ENCODE measurements around a stretch of chr15.

DNA sequence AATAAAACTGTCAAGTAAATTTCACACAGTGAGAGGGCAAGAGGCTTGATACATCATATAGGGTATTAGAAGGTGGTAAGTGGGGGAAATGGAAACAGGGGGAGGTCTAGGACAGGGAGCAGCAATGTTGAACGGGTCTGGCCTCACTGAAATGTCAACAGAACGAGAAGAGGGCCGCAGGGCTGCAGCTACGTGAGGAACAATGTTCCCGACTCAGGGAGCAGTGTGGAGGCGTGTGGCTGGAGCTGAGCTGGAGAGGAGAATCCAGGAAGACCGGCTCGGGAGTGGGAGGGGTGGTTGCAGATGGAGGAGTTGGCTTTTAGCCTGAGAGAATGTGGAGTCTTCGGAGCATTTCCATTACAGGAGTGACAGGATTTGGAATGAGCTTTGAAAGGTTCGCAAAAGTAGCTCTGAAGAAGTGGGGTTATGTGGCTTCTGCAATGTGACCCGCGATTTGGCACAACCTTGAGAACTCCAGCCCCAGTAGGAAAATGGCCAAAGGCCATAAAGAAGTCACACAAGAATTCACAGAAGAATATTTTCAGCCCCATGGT is 78.7 kb upstream of the NSMCE3 start:
- PRO-cap, 7 experiments, result no peak in any of the 7 experiments
- RAMPAGE, long total RNA, 2 experiments, result no peak in any of the 2 experiments

GRCh38 chr15:29569677-29570156 is 1.1 kb downstream of the ENTREP2 start:
- PRO-cap, 7 experiments, result no peak in any of the 7 experiments
- RAMPAGE, long total RNA, 2 experiments, result no peak in any of the 2 experiments

DNA sequence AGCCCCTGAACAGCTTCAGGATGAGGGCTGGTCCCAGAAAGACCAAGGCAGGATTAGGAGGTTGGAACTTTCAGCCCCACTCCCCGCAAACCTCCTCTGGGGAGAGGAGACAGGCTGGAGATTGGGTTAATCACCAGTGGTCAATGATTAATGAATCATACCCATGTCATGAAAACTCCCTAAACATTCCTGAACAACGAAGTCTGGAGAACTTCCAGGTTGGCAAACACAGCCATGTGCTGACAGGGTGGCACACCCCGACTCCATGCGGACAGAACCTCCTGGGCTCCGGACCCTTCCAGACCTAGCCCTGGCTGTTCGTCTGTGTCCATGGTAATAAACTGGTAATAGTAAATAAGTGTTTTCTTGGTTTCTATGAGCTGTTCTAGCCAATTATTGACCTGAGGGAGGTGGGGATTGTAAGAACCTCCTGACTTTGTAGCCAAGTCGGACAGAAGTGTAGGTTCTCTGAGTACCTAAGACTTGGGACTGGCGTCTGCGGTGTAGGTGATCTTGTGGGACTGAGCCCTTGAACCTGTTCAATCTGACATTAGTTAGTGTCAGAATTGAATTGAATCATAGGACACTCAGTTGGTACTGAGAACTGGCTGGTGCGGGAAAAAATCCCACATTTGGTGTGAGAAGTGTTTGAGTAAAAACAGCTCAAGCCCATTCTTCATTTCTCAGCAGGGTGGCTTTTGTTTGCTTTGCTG is 100.3 kb upstream of the ENTREP2 start:
- PRO-cap, 7 experiments, result no peak in any of the 7 experiments
- RAMPAGE, long total RNA, 2 experiments, result no peak in any of the 2 experiments

DNA sequence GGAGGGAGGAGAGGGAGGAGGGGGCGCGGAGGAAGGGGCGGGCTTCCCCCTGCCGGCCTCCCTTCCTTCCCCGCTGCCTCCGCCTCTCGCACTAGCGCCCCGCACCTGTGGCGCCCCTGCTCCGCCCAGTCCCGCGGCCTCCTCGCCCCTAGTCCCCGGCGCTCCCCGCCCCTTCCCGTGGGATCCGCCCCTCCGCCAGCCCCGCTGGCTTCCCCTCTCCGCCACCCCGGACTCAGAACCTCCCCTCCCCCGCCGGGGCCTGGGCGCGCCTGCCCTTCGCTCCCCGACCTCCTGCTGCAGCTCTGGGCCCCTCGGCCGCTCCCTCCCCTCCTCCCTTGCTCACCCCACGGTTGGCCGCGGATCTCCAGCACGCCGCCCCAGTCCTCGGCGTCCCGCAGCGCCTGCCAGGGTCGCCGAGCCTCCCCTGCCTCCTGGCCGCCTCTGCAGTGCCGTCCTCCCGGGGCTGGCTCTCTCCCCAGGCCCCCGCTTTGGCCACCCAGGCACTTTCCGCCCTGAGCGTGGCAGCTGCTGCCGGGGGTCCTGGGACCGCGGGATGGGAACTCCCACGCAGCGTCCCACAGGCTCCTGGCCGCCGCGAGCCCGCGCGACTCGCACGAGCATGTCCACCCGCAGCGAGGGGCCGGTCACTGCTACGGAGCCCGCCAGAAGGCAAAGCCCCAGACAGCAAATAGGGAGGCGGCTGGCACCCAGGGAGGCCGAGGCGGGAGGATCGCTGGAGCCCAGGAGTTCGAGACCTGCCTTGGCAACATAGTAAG is 104.2 kb upstream of the ENTREP2 start:
- PRO-cap, 7 experiments, result peak in 2 of 7 experiments; most common plus-strand start position 235 of the sequence (in 2); most common minus-strand start position 93 of the sequence (in 2)
- RAMPAGE, long total RNA, 2 experiments, result no peak in any of the 2 experiments

- PRO-cap, 7 experiments, result no peak in any of the 7 experiments
- RAMPAGE, long total RNA, 2 experiments, result no peak in any of the 2 experiments
Observed at GRCh38 chr15:29686993-29687732, 116.4 kb upstream of the ENTREP2 start.

GRCh38 chr15:29718459-29719158 is 103.7 kb downstream of the TJP1 start:
- PRO-cap, 7 experiments, result no peak in any of the 7 experiments
- RAMPAGE, long total RNA, 2 experiments, result no peak in any of the 2 experiments

- PRO-cap, 7 experiments, result no peak in any of the 7 experiments
- RAMPAGE, long total RNA, 2 experiments, result no peak in any of the 2 experiments
Observed at GRCh38 chr15:29791817-29792980, 30.1 kb downstream of the TJP1 start.

GRCh38 chr15:29924597-29925301 is 102.5 kb upstream of the TJP1 start:
- PRO-cap, 7 experiments, result peak in 1 of 7 experiments; most common plus-strand start chr15:29924939 (in 1); most common minus-strand start chr15:29924830 (in 1)
- RAMPAGE, long total RNA, 2 experiments, result no peak in any of the 2 experiments

GRCh38 chr15:29925302-29925812 is 103.1 kb upstream of the TJP1 start:
- PRO-cap, 7 experiments, result no peak in any of the 7 experiments
- RAMPAGE, long total RNA, 2 experiments, result no peak in any of the 2 experiments

DNA sequence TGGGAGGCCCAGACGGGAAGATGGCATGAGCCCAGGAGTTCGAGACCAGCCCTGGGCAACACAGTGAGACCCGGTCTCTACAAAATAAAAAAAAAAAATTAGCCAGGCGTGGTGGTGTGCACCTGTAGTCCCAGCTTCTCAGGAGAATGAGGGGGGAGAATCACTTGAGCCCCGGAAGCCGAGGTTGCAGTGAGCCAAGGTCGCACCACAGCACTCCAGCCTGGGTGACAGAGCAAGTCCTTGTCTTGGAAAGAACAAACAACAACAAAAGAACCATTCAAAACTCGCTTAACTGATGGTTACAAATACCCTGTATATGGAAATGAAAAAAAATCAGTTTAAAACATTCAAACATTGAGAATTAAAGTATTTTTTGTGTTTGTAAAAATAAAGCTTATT is 113.2 kb upstream of the GOLGA8J start:
- PRO-cap, 7 experiments, result no peak in any of the 7 experiments
- RAMPAGE, long total RNA, 2 experiments, result no peak in any of the 2 experiments

DNA sequence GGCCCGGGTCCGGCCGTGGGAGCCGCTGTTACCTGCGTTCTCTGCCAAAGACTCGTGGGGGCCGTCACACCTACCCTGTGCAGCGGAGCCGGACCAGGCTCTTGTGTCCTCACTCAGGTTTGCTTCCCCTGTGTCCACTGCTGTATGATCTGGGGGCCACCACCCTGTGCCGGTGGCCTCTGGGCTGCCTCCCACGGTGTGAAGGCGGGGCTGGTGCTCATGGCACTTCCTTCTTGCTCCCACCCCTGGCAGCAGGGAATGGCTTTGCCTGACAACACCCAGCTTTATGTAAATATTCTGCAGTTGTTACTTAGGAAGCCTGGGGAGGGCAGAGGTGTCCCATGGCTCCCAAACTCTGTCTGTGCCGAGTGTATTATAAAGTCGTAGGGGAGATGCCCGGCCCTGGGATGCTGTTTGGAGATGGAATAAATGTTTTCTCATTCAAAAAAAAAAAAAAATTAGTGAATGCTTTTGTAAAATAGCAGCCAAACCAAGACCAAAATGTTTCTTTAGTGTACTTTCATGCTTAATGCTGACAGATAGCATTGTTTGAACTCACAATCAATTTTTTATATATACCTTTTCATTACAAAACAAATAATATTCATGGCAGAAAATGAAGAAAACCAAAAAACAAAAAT is 37.0 kb upstream of the GOLGA8J start:
- PRO-cap, 7 experiments, result no peak in any of the 7 experiments
- RAMPAGE, long total RNA, 2 experiments, result no peak in any of the 2 experiments

DNA sequence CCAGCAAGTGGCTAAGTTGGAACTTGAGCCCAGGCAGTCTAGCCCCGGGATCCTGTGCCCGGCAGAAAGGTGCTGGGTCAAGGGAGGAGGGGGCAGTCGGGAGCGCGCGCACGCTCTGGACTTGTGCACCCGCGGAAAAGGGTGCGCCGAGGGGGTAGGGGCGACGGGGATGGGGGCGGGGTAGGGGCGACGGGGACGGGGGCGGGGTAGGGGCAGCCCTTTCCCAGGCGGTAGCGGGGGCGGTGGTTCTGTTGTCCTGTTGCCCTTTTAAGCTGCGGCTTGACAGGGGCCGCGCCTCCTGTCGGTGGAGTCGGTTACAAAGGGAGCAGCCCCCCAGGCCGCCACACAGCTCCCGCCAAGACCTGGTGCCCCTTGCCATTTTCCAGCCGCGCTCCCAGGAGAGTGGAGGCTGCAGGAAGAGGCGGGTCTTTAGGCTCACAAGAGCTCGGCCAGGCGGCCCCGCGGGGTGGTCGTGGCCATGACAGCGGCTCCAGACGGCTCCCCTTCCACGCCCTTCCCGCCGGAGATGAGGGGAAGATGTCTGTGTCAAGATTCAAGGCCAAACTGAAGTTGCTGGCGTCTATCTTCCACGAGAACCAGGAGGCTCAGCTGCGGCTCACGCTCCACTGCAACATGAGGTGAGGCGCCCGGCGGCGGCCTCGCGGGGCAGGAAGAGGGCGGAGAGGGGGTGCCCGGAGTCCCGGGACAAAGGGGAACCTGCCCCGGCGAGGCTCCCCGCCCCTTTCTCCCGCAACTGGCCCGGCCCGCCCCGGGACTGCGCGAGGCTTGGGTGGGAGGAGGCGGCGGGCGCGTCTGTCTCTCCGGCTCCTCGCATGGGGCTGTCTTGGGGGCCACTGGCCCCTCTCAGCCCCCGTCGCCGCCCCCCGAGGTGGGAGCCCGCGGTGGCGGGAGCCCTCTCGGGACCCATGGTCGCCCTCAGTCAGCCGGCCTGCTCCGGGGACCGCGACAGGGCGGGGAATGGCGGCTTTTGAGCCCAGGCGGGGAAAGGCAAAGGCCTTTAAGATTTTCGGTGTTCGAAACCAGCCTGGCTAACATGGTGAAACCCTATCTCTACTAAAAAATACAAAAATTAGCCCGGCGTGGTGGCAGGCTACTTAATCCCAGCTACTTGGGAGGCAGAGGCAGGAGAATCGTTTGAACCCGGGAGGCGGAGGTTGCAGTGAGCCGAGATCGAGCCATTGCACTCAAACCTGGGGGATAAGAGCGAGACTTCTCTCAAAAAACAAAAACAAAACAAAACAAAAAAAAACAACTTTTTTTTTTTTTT is 61.1 kb downstream of the GOLGA8T start:
- PRO-cap, 7 experiments, result peak in 1 of 7 experiments; most common minus-strand start position 747 of the sequence (in 1)
- RAMPAGE, long total RNA, 2 experiments, result start-site peak on the plus strand in 2 of 2 experiments, centred at positions 443 to 466 of the sequence, 17 to 29 reads per replicate

DNA sequence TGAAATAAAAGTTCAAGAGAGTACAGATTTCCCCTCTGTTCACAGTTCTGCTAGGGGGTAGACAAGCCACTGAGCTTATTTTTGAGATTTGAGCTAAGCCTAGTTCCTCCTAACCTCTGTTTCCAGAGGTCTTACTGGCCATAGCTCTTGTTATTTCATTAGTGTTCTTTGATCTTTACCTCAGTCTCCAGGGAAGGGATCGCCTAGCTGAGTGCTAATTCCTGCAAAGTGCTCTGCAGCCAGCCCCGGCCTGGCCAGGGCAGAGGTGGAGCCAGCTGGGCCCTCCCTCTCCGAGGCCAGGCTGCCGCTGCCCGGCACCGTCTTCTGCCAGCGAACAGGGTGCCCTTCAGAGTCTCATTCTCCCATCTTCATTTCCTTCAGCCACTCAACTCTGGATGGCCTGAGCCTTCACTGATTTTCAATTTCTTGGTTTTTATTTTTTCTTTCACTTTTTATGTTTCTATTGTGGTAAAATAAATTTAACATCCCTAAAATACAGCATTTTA is 19.7 kb downstream of the FAN1 start:
- PRO-cap, 7 experiments, result no peak in any of the 7 experiments
- RAMPAGE, long total RNA, 2 experiments, result no peak in any of the 2 experiments

DNA sequence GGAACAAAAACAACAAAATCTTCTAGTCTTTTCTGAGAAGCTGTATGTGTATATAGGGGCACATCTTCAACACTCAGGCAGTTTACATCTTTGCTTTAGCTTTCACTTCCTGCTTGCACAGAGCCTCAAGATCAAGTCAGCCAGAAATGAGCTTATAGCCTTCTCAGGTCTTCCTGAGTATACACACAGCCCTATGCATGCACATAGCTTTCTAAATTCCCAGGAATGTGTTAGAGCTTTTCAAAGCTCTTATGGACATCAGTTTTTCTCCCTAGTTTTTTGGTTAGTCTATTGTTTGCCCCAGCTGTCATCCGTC is 22.4 kb upstream of the MTMR10 start:
- PRO-cap, 7 experiments, result no peak in any of the 7 experiments
- RAMPAGE, long total RNA, 2 experiments, result no peak in any of the 2 experiments

- PRO-cap, 7 experiments, result no peak in any of the 7 experiments
- RAMPAGE, long total RNA, 2 experiments, result no peak in any of the 2 experiments
Observed at GRCh38 chr15:31062822-31063297, 38.7 kb downstream of the TRPM1 start.

GRCh38 chr15:31241846-31242293 is 84.8 kb upstream of the KLF13 start:
- PRO-cap, 7 experiments, result no peak in any of the 7 experiments
- RAMPAGE, long total RNA, 2 experiments, result no peak in any of the 2 experiments

DNA sequence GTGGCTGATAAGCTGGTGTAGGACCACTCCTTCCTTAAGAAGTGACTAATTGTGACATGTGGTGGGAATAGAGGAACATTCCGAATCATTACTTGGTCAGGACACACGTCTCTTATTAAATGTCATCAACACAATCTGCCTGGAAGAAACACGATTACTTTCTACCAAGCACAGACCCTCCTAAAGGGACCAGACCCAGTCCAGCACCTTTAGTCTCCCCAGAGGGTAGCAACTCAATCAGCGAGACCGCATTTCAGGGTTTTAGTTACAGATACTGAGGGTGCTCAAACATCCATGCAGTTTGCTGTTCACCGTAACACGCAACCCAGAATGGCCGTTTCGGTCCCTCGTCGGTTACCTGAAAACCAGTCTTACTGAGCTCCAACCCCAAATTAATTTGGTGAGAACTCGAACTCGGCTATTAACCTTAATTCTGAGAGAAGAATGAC is 1.6 kb upstream of the KLF13 start:
- PRO-cap, 7 experiments, result peak in 1 of 7 experiments; most common minus-strand start position 392 of the sequence (in 1)
- RAMPAGE, long total RNA, 2 experiments, result no peak in any of the 2 experiments

DNA sequence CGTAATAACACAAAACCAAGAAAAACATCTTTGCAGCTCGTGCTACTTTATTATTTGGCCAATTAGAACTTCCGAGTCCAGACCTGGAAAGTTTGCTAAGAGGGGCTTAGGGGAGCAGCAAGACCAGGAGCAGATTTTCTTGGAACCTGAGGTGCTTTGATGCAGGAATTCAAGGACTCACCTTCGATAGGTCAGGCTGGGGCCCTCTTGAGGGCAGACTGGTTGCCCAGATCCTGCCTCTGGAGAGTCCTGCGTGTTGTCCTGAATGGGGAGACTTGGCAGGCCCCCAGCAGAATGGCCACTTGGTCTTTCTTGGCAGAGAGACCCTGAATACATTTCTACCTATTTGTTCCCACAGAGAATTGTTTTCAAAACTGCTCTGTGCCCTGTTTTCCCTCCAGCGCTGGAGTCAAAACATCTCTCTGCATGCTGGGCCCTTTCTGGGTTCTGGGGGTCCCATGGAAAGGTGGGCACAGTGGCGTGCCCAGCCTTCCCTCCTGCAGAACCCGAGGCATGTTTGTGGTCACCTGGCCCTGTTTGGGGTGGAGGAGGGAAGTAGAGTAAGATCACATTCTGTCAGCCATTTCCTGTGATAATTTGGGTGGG is 4.2 kb downstream of the KLF13 start:
- PRO-cap, 7 experiments, result no peak in any of the 7 experiments
- RAMPAGE, long total RNA, 2 experiments, result no peak in any of the 2 experiments

- PRO-cap, 7 experiments, result no peak in any of the 7 experiments
- RAMPAGE, long total RNA, 2 experiments, result no peak in any of the 2 experiments
Observed at GRCh38 chr15:31362086-31362528, 35.5 kb downstream of the KLF13 start.

DNA sequence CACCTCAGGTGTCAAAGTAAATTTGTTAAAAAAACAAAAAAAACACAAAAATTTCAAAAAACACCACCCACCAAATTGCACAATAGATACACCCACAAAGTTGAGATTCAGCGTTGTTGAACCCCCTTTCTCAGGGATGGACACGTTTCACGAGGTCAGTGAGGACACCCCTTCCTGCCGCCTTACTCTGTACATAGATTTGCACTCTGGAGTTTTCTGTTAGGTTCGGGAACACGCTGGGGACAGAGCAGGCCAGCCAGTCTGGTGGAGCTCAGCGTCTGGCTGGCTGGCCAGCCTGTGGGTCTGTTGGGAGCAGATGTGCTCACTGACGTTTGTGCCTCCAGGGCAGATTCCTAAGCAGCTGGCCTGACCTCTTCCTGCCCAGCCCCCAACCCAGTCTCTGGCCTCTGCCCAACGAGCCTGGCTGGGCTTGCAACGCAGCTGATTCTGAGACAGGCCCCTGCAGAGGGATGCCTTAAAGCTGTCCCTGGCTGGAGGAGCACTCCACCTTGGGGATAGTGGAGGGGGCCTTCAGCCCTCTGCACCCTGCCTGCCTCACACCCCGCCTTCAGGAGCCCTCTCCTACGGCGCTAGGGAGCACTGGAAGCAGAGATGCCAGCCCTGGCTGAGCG is 45.9 kb downstream of the KLF13 start:
- PRO-cap, 7 experiments, result no peak in any of the 7 experiments
- RAMPAGE, long total RNA, 2 experiments, result no peak in any of the 2 experiments